Measurements from ENCODE around the gene SH3RF1.

- PRO-cap, 2 experiments: no peak in any of the 2 experiments
Measured at GRCh38 chr4:165383568-165384306, 4.9 kb downstream of the CPE start.

GRCh38 chr4:166716337-166716704 is 518.0 kb downstream of the SPOCK3 start:
- PRO-cap, 2 experiments: no peak in any of the 2 experiments

- PRO-cap, 2 experiments: no peak in any of the 2 experiments
Measured at GRCh38 chr4:168138228-168138588, 45.9 kb downstream of the ANXA10 start.

- PRO-cap, 2 experiments: no peak in any of the 2 experiments
Measured at GRCh38 chr4:168449982-168450696, 30.2 kb downstream of the DDX60L start.

GRCh38 chr4:168451327-168452260 is 28.7 kb downstream of the DDX60L start:
- PRO-cap, 2 experiments: no peak in any of the 2 experiments

DNA sequence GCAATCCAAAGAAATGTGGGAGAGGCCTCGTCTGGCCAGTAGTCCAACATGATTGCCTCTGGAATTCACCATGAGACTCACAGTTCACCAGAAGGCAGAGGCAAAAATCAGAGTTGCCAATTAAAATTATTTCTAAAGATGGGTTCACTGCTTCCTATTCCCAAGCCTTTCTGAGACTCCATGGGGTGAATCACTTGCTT is 2.1 kb upstream of the PALLD start:
- PRO-cap, 2 experiments: no peak in any of the 2 experiments

- PRO-cap, 2 experiments: no peak in any of the 2 experiments
Measured at GRCh38 chr4:168587334-168588337, 90.8 kb downstream of the PALLD start.

DNA sequence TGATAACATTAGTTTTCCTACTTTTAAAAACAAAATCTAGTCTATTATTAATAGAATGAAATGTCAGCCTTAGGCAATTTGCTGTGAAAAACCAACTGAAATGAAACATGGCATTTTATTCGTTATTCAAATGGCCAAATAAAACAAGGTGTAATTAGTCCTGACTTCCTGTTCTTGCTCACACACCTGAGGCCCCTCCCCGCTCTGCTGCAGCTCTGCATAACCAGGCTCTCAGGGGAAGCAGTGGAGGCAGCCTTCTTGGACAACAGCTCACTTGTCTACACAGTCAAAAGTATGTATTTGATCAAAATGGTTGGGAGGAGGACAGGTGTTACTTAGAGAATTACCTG is 157.6 kb downstream of the PALLD start:
- PRO-cap, 2 experiments: no peak in any of the 2 experiments

GRCh38 chr4:168764849-168765455 is 245.1 kb downstream of the CBR4 start:
- PRO-cap, 2 experiments: no peak in any of the 2 experiments

DNA sequence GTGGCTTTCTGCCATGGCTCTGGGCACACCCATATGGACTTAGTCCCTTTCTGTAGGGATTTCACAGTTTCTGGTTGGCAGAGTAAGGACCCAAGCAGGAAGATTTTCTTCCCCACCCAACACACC is 244.2 kb downstream of the CBR4 start:
- PRO-cap, 2 experiments: no peak in any of the 2 experiments

DNA sequence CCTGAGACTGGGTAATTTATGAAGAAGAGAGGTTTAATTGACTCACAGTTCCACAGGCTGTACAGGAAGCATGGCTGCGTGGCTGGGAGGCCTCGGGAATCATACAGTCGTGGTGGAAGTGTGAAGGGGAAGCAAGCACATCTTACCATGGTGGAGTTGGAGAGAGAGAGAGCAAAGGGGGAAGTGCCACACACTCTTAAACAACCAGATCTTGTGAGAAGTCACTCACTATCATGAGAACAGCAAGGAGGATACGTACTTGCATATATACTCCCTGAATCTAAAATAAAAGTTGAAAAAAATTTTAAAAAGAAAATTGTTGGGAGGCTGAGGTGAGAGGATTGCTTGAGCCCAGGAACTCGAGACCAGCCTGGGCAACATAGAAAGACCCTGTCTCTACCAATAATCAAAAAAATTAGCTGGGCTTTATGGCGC is 206.9 kb downstream of the CBR4 start:
- PRO-cap, 2 experiments: no peak in any of the 2 experiments

DNA sequence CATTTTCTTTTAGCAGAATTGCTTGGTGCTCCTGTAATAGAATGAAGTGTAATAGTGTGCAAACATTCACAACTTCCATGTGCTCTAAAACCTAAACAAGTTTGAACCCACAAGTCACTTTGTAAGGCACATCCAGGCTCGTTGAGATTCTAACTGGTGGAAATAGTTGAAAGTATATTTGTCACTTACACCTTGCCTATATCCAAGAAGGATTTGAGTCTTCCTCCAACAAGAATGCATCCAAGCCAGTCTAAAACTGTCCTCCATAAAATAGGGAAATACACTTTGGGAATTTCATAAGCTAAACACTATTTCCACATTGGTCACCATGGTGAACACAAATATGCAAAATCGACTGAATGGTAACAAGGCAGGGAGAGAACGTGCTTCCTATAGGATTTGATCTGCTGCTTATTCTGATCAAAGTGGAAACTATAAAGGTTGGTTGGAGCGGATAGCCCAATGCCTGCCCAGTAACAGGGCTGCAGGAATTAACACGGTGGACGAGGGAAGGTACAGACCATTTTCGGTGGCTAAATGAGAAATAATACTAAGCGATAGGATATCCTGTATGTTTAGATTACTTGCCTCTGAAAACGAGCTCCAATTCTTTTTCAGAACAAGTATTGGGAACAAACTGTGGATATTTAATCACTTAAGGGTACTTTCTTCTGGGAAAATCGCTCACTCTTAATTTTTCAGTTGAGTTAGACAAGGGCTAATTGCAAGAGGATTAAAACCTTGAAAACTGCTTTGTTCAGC is 194.6 kb downstream of the CBR4 start:
- PRO-cap, 2 experiments: no peak in any of the 2 experiments

DNA sequence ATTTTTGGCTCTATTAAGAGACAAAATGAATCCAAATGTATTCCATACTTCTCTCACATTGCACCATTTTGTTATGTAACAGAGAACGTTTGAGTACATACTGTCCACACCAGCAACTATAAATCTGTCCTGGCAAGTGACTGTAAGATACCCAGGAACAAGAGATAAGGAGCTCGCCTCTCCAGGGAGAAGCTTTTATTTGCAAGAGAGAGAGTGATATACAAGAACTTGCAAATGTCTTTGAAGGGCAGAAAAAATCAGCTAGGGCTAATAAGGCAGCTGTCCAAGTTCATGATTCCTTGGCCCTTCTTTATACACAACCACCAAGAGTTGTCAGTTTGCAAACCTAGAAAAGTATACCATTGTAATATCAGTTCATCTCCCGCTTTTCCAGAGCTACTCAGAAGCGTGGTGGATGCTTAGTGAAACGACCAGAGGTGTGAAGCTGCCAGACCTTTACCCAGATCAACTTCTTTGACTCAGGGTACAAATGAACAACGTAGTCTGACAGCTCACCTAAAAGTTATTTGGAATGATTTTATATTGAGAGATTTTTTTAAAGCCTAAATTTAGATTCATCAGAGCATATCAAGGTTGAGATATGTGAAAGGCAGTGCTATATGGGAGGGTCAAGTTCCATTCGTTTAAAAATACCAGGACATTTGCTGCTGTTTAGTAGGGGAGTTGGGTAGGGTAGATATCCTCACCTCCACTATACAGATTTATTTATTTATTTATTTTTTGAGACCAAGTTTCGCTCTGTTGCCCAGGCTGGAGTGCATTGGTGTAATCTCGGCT is 169.7 kb downstream of the CBR4 start:
- PRO-cap, 2 experiments: no peak in any of the 2 experiments

DNA sequence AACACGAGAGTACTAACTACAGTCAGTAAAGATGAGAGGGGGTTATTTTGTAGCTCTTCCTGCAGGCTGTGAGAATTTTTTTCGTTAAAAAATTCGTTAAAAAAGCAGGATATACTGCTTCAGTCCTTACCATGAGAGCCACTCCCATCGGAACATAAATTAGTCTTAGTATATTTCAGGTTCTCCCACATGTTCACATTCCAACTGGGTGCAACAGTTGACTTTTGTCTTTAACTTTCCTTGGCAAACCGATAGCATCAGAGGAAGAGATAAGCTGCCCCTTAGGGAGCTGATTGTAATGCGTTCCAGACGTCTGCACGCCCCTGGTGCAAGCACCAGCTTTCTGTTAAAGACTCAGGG is 161.1 kb downstream of the CBR4 start:
- PRO-cap, 2 experiments: no peak in any of the 2 experiments

- PRO-cap, 2 experiments: no peak in any of the 2 experiments
Measured at GRCh38 chr4:168850061-168850425, 160.0 kb downstream of the CBR4 start.

DNA sequence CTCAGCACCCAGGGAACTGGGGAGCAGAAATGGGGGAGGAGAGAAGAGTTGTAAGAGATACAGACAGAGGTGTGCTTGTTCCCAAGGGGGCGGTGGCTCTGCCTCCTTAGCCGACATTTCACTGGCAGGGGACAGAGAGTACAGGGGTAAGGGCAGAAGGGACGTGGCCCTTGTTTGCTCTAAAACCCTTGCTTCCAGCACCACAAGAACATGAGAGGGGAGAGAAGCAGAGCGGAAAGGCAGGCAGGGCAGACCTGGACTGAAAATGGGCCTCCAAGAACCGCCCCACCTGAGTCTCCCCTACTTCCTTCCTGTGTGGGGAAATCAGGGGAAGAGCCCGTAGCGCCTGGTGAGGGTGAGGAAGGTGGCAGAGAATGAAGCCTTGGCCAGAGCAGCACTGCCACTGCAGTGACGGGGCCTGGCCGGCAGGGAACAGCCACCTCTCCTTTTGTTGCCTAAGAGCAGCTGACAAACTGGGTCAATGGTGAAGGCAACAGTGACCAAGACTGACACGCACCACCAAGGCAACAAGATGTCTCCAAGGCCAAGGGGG is 58.2 kb upstream of the CBR4 start:
- PRO-cap, 2 experiments: no peak in any of the 2 experiments

GRCh38 chr4:169131476-169131922 is 121.4 kb upstream of the CBR4 start:
- PRO-cap, 2 experiments: no peak in any of the 2 experiments

GRCh38 chr4:169263326-169264367 is 7.1 kb downstream of the SH3RF1 start:
- PRO-cap, 2 experiments: no peak in any of the 2 experiments

GRCh38 chr4:169270725-169271459 is at the start of gene SH3RF1:
TSS of gene SH3RF1 (minus strand) at chr4:169270956.
- PRO-cap, 2 experiments: peak in 2 of 2 experiments; most common plus-strand start chr4:169271126 (in 2); most common minus-strand start chr4:169270956 (in 2)

GRCh38 chr4:169618408-169618709 is 2.0 kb upstream of the CLCN3 start:
- PRO-cap, 2 experiments: no peak in any of the 2 experiments

Measured in Metastatic Liver Carcinoma in the Lung (tissue), 2 donors.